Mammary epithelial cell (primary cell): ENCODE measurements around a stretch of chr2.

DNA sequence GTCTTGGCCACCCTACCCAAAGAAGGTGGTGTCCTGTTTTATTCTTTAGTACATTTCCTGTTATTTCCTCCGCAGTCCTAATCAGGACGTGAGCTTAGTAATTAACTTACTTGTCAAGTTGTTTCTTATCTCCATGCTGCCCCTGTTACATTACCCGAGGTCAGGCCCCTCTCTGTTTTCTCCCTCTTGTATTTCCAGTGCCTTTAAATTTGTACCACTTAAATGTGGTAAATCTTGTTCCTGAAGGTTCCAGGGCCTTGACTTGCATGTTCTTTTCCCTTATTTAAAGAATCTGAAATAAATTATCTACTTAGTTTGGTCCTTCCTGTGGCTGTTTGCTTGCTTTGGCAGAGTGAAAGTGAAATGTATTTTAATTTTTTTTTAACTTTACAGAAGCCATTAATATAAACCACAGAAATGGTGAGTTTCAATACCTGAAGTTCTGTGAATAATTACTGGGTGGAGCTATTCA is 73.5 kb upstream of the RMDN2 start:
- CAGE, long polyA plus RNA: no peak
- RRBS: no CpG with 5 or more reads among the region's 3 CpGs

DNA sequence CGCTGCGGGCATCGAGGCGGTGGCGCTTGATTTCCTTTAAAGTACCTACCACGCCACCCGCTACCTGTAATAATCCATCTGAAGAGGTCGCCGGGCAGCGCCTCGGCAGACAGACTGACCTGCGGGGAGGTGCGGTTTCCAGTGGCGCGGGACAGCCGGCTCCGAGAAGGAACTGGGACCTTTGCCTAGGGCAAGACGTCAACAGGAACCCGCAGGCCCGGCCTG is 378 bp downstream of the CYP1B1 start:
- CAGE, long polyA plus RNA: no peak
- RRBS: 4% methylated on average over 9 of the region's 20 CpGs

DNA sequence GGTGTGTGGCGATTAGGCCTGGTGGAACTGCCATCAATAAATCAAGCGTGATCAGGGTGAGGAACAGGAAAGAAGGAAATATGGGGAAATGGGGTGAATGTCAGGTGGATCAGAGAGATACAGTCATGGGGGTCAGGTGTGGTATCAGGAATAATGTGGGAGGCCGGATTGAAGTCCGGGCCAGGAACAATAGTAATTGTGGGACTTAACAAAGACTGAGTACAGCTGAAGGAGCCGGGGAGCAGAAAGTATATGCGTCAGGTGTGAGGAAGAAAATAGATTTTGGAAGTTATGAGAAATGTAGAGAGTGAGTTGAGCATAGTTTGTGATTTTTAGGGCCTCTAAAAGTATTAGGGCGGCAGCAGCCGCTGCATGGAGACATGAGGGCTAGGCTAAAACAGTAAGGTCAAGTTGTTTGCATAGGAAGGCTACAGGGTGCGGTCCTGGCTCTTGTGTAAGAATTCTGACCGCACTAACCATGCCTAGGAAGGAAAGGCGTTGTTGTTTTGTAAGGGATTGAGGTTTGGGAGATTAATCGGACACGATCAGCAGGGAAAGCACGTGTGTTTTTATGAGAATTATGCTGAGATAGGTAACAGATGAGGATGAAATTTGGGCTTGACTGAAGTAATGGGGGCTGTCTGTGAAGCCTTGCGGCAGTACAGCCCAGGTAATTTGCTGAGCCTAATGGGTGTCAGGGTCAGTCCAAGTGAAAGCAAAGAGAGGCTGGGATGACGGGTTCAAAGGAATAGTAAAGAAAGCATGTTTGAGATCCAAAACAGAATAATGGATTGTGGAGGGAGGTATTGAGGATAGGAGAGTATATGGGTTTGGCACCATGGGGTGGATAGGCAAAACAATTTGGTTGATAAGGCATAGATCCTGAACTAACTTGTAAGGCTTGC is 6.8 kb upstream of the CYP1B1 start:
- CAGE, long polyA plus RNA: no peak
- RRBS: no CpG with 5 or more reads among the region's 16 CpGs

- CAGE, long polyA plus RNA: no peak
- RRBS: no CpG with 5 or more reads among the region's 28 CpGs
Observed at GRCh38 chr2:38083722-38085017, 8.2 kb upstream of the CYP1B1 start.

GRCh38 chr2:38095777-38096912 is 20.2 kb upstream of the CYP1B1 start:
- CAGE, long polyA plus RNA: no peak
- RRBS: no CpG with 5 or more reads among the region's 23 CpGs

DNA sequence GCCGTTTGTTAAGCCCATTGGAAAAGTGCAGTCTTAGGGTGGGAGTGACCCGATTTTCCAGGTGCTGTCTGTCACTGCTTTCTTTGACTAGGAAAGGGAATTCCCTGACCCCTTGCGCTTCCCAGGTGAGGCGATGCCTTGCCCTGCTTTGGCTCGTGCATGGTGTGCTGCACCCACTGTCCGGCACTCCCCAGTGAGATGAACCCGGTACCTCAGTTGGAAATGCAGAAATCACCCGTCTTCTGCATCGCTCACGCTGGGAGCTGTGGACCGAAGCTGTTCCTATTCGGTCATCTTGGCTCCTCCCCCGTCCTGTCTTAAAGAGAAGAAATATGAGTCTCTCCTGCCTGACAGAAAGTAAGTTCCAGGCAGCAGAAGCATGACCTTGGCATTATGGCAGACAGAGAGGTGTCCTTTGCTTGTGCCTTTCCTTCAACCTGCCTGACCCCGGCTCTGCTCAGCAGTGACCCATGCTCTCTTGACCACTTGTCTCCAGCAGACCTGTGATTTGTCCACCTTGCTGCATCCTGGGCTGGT is 62.4 kb upstream of the CYP1B1 start:
- CAGE, long polyA plus RNA: no peak
- RRBS: no CpG with 5 or more reads among the region's 14 CpGs

- CAGE, long polyA plus RNA: no peak
- RRBS: no CpG with 5 or more reads among the region's 5 CpGs
Observed at GRCh38 chr2:38174490-38175197, 98.7 kb upstream of the CYP1B1 start.

DNA sequence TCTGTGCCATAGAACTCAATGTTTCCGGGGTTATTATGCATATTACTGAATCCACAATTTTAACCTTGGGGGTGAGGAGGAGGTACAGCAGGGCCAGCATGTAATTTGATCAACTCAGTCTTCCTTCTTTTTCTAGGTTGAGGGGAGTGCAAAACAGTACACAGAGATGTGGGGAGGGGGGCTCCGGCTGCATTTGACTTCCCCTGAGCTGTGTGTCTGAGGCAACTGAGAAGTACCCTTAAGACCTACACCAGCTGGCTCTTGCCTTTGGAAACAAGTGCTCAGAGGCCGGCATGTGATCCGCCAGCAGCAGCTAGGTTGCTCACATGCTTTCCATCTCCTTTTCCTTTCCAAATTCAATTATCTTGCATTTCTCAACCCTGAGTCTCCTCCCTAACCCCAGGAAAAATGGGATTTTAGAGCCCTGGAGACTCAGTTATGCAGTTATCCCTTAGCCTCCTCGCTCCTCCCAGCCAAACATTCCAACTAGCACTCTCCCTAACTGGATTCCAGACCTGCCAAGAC is 102.9 kb downstream of the HNRNPLL start:
- CAGE, long polyA plus RNA: no peak
- RRBS: 14% methylated on average over 1 of the region's 5 CpGs

DNA sequence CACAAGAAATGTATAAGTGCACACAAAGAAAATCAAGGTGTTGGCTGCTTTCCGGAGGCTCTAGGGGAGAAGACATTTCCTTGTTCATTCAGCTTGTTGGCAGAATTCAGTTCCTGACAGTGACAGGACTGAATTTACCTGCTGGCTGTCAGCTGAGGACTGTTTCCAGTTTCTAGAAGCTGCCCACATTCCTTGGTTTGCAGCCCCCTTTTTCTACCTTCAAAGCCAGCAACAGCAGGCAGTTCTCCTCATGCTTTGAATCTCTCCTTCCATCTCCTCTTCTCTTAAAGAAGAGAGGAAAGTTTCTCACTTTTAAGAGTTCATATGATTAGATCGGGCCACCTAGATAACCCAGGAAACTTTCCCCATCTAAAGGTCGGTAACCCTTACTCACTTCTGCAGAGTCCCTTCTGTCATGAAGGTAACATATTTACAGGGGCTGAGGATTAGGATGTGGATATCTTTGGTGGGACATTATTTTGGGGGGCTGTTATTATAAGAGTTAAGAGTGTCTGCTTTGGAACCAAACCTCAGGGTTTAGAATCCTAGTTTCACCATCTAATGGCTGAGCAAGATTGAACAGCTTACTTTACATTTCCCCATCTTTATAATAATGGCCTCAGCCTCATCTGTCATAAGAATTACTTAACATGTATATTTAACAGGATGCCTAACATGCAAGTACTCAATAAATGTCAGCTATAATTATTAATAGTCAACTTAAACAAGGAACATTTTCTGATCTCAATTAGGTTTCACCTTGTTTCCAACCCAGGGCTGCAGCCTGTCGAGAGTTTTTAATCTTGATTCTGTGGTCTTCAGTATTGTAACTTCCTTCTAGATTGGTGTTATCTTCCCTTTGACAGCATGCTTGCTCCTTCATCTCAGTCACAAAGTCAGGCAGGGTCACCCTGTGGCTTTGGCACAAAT is 50.9 kb downstream of the HNRNPLL start:
- CAGE, long polyA plus RNA: no peak
- RRBS: no CpG with 5 or more reads among the region's 4 CpGs

DNA sequence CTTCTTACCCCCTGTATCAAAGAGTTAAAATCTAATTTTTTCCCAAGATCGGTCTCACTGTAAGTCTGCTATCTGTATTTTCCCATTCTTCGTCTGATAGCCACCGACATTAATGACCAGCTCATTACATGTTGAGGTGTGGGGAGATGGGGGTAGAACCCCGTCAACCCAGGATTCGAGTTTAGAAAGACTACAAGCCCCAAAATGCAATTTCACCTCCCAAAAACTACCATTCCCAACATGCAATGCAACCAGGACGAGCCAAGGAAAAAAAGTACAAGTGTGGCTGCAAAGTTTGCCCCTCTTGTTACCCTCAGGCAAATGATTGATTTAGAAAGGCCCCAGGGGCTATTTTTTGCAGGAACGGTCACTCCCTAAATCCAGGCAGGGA is 264 bp upstream of the GALM start:
- CAGE, long polyA plus RNA: no peak
- RRBS: no CpG with 5 or more reads among the region's 7 CpGs

DNA sequence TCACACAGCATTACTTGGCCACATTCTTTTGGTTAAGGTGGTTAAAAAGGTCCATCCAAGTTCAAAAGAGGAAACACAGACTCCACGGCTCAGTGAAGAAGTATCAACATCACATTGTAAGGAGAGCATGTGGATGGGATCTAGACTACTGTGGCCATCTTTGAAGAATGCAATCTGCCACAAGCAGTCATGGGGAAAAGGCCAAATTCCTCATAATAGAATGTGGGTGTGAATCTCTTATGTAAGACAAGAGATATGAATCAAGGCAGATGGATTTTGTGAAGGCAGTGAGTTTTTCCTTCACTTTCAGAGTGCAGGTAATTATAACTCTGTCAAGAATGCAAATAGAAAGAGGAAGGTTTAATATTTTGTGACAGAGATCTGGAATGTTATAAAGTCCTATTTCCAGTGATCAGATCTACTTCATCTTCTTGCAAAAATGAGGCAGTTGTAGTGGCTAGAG is 30.2 kb downstream of the SRSF7 start:
- CAGE, long polyA plus RNA: no peak
- RRBS: no CpG with 5 or more reads among the region's 1 CpG

DNA sequence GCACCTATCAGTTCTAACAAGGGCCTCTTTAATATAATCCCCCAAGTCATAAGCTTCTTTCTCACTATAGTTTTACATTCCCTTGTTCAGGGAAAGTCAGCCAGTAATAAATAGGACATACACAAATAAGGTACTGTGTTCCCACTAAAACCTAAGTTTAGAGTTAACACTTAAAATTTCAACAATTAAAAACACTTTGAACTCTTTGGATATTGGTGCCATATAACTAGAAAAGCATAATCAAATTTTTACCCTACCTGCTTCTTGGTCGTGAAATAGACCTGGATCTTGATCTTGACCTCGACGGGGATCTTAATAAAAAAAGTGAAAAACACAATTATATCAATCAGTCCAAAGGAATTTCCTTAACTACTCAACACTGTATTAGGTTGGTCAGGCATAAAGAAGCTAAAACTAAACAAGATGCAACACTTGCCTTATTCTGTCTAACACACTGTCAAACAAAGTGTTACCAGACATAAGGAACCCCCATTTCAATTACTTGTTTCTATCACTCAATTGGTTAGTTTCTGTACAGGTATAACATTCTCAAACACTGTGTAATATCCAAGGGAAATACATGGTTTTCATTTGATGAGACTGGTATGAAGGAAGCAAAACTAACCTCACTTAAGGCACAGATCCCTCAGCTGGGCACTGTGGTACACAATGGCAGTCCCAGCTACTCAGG is 4.6 kb downstream of the SRSF7 start:
- CAGE, long polyA plus RNA: no peak
- RRBS: no CpG with 5 or more reads among the region's 3 CpGs

DNA sequence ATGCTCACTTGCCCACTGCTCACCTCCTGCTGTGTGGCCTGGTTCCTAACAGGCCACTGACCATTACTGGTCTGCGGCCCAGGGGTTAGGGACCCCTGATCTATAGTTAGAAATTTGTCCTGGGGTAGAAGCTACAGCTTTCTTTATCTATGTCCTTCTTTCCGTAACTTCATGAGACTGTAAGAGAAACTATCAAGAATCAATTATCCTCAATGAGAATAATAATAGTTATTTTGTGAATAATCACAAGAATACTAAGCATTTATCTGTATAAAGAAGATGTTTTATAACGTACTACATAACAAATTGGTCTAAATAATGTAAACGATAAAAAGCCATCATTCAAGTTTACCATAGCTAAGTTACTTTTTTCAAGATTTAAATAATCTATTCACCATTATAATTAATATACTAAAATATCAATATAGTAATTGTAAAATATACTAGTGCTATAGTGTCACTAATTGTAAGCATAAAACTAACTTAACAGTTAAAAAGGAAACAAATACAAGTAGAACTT is 150.7 kb downstream of the MAP4K3 start:
- CAGE, long polyA plus RNA: no peak
- RRBS: no CpG with 5 or more reads among the region's 4 CpGs

GRCh38 chr2:39306181-39307276 is 130.6 kb downstream of the MAP4K3 start:
- CAGE, long polyA plus RNA: no peak
- RRBS: no CpG with 5 or more reads among the region's 4 CpGs

GRCh38 chr2:39308396-39308793 is 128.7 kb downstream of the MAP4K3 start:
- CAGE, long polyA plus RNA: no peak

GRCh38 chr2:39321678-39322763 is 115.1 kb downstream of the MAP4K3 start:
- CAGE, long polyA plus RNA: no peak
- RRBS: no CpG with 5 or more reads among the region's 12 CpGs

- CAGE, long polyA plus RNA: no peak
- RRBS: no CpG with 5 or more reads among the region's 11 CpGs
Observed at GRCh38 chr2:39435036-39435589, 2.0 kb downstream of the MAP4K3 start.

GRCh38 chr2:39464773-39465409 is 27.8 kb upstream of the MAP4K3 start:
- CAGE, long polyA plus RNA: no peak
- RRBS: no CpG with 5 or more reads among the region's 2 CpGs

GRCh38 chr2:39753237-39753785 is 25.7 kb downstream of the THUMPD2 start:
- CAGE, long polyA plus RNA: no peak
- RRBS: no CpG with 5 or more reads among the region's 6 CpGs

- CAGE, long polyA plus RNA: no peak
- RRBS: no CpG with 5 or more reads among the region's 3 CpGs
Observed at GRCh38 chr2:40231547-40232032, 220.3 kb downstream of the SLC8A1 start.